Measurements from ENCODE around the genes HELB and RAP1B.

GRCh38 chr12:65460044-65460292, 181.5 kb downstream of the MSRB3 start:
- PRO-cap = no peak

DNA sequence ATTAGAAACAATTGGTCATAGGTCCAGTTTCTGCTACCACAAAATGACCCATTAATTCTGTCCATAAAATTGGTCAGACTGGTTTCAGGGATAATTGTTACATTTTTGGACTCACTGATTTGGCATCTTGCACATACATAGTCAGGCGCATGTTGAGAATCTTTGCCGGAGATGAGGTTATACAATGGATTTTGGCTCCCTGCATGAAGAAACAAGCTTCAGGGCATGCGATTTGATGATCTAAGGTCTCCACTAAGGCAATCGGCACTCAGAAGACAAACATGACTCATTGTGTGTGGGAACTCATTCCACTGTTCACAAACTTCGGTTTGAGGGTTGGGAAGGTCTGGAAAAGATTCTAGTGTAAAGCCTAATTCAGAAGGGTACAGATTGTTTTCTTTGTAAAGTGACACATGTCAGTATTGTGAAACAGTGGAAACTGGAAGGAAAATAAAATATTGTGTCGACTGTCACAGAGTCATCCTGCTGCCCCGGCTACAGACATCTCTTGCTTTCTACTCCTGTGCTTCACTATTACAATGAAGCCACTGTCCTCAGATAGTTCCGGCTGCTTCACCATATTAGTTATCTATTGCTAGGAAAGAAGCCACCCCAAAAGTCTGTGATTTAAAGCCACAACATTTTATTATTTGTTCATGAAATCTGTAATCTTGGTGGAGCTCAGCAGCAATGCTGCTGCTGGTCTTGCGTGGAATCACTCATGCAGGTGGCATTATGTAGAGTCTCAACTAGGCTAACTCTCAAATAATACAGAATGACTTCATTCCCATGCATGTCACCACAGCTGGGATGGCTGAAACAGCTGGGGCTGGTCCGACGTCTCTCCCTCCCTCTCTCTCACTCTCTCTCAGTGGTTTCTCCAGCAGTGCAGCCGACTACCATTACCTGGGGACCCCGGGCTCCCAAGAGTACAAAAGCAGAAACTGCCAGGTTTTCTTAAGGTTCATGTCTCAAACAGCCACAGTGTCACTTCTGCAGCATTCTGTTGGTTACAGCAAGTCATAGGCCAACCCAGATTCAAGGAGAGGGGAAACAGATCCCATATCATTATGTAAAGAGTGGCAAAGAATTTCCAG, 192.4 kb upstream of the HMGA2 start:
- PRO-cap = no peak

DNA sequence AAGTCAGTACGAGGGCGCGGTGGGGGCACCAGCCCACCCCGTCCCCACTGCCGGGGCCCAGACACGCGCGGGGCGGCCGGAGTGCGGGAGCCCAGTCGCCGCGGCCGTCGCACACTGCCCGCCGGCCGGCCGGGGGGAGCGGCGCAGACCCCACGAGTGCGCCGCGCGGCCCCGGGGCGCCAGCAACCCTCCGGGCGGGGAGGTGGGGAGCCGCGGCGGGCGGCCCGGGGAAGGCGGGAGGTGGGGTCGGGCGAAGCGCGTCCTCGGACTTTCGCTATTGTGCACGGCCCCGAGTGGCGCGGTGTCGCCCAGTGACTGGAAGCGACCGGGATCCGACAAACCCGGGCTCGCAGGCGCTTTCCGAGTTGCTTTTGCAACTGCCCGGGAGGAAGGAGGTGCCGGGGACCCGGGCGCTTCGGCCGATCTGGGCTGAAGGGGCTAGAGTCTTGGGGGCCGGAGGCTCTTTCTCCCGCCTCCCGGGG, 1.1 kb downstream of the HMGA2 start:
- PRO-cap = bidirectional peak, plus-strand start at position 60 of the sequence, minus-strand start outside the sequence; bidirectional peak, plus-strand start at position 363 of the sequence, minus-strand start at position 313 of the sequence

GRCh38 chr12:65826537-65827440, 2.5 kb downstream of the HMGA2 start:
- PRO-cap = bidirectional peak, plus-strand start at chr12:65826882, minus-strand start at chr12:65826687; unidirectional peak, minus-strand start at chr12:65826923; unidirectional peak, minus-strand start at chr12:65826967

GRCh38 chr12:65881445-65882437, 57.5 kb downstream of the HMGA2 start:
- PRO-cap = no peak

DNA sequence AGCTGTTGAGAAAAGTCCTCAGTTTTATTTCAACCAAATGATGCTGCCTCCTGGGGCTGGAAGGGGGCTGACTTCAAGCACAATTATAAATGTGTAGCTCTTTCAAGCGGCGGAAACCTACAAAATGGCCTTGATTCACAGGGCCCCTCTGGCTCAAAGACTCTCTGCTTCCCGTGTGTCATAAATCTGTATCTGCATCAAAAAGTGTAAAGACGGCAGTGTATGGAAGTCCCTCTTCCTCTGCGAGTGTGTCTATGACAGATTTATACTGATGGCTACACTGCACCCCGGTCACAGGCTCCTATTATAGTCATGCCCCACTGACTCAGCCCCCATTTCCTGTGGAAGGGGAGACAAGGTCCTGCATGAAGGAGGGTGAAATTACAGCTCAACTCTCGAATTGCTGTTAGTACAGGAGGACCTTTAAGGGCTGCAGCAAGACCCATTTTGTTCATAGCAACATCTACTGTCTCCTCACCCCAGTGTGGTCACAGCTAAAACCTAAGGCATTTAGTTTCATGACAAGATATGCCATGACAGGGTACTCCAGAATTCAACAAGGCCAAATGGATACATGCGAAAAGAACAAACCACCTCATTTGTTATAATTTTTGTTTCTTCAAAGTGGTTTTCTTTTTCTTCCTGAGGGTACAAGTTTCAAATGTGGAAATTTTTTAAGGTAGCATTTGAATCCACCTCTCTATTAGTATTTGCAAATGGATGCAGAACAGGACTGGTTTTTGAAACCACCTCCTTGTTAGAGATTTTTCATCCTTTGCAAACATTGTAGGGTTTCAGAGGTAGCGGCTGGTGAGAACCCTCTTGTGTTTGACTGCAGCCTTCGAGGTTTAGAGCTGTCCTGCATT, 68.7 kb downstream of the HMGA2 start:
- PRO-cap = bidirectional peak, plus-strand start at position 406 of the sequence, minus-strand start at position 279 of the sequence

GRCh38 chr12:66301973-66303179, at the start of gene HELB:
Gene HELB (plus strand): TSS chr12:66302493.
- PRO-cap = bidirectional peak, plus-strand start at chr12:66302564, minus-strand start at chr12:66302302; bidirectional peak, plus-strand start at chr12:66302727, minus-strand start at chr12:66302750

DNA sequence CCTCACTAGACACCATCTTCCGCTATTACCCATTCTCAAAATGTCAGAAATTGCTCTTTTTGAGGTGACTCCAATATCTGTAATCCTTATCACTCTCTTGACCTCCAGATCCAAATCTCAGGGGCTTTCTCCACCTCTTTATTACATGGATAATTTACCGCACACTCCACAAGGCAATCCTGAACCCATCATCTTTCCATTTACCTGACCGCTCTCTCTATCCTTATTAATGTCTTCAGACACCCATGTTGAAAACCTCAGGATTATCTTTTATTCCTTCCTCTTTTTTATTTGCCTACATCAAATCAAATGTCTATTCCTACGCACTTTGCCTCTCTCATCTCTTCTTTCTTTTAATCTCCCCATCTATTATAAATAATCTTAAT, 237.7 kb upstream of the CAND1 start:
- PRO-cap = no peak

GRCh38 chr12:67650544-67650793, 1.9 kb downstream of the DYRK2 start:
- PRO-cap = no peak

GRCh38 chr12:67657952-67658626, 9.5 kb downstream of the DYRK2 start:
- PRO-cap = no peak

DNA sequence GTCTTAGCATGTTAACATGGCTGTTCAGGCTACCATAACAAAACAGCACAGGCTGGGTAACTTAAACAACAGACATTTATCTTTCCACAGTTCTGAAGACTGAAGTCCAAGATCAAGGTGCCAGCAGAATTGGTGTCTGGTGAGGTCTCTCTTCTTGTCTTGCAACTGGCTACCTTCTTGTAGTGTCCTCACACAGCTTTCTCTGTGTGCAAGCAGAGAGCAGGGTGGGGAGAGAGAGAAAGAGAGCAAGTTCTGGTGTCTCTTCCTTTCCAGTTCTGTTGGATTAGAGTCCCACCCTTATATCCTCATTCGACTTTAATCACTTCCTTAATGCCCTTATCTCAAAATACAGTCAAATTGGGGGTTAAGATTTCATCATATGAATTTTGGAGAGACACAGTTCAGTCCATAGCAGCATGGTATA, 40.8 kb downstream of the DYRK2 start:
- PRO-cap = no peak

DNA sequence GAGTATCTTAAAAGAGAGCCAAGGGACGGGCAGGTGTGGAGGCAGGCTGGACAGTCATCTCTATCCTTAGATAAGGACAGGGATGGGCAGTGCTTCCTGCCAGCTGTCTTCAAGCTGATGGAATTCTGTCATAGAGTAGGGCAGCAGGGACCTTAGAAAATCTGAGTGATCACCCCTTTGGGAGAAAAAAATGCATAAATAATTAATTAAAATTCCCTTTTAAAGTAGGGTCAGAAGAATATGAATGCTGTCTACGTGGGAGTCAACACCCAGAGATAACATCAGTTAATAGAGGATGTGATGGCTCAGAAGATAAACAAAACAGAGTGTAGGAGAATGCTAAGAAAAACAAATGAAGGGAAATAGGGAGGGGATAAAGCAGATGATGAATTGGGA, 57.3 kb downstream of the DYRK2 start:
- PRO-cap = no peak

DNA sequence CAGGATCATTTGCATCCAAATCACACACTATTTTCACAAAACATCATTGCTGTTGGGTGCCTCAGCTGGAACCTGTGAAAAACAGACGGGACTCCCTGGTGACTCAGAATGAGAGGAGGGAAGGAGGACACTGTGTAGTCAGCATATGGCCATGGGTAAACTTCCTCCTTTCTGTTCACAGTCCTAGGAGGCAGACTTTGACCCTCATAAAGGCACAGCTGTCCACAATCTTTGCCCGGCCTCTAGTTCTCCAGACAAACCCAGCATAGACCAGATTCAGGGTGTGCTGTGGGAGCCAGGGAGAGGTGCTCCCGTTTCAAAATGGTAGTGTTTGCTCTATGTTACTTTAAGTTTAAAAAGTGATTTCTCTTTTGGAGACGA, 62.1 kb downstream of the DYRK2 start:
- PRO-cap = no peak

- PRO-cap = no peak
Measured at GRCh38 chr12:67748456-67749050, 100.0 kb downstream of the DYRK2 start.

- PRO-cap = no peak
Measured at GRCh38 chr12:67827832-67828551, 179.4 kb downstream of the DYRK2 start.

DNA sequence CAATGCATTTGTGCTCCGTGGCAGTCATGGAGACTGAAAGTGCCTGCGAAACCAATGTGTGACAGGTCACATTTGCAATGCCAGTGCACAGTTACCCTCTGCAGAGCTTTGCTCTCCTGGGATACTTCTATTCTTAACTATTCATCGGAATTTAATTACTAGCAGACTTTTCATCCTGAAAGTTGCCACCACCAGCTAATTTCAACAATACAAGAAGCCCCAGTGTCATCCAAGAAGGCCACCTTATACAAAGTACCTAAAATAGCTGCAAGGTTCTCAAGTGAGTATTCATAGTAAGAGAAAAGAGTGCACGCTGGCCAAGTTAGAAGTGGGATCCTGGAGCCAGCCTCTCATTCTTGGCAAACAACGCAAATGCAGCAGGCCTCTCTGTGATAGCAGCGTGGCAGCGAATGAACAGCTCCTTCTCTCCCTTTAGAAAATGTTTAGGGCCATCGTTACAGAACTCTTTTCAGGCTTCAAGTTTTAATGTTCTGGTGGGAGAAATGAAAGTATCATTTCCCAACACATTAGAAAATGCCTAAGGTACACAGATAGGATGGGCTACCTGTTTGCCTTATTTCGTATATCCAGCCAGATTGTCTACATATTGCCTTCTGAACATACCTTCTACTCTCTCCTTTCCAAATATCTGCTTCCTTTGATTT, 248.3 kb downstream of the IFNG start:
- PRO-cap = no peak

DNA sequence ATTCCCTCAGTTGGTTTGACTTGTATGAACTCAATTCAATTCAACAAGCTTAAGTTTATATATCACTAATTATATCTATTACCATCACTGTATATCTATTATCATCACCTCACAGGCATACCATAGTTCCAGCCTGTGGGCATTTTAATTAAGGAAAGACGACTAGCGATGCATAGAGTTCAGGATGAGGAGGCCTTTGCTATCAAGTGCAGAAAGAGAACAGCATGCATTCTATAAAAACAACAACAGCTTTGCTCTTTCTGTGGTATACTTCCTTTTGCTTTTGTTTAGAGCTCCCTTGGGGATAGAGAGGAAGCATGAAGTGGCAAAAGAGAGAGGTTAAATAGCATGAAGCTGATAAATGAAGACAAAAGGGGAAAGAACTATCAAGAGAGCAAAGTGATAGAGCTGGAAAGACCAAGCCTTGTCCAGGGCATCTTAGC, 146.9 kb downstream of the IFNG start:
- PRO-cap = no peak

GRCh38 chr12:68359653-68360186, 27.6 kb upstream of the MDM1 start:
- PRO-cap = unidirectional peak, minus-strand start at chr12:68359805

DNA sequence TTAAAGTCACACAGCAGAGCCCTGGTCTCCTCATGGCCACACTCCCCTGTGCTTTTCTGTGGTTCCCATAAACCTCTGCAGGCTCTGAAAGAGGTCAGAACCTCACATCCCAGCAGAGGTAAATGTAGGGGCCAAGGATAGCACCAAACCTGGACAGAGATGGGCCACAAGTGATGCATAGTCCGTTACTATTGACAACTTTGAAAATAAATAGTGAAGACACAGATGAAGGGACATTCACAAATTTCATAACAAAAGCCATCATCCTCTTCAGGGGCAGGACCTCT, 35.6 kb upstream of the MDM1 start:
- PRO-cap = no peak

GRCh38 chr12:68610308-68611077, at the start of gene RAP1B:
Gene RAP1B (plus strand): TSS chr12:68610899.
- PRO-cap = bidirectional peak, plus-strand start at chr12:68610461, minus-strand start at chr12:68610494; bidirectional peak, plus-strand start at chr12:68610961, minus-strand start at chr12:68610708

Measured in A673 (cell line).